ENCODE measurements around the genes KCNJ8, ABCC9 and ETFRF1.

GRCh38 chr12:20040747-20041312, 327.5 kb upstream of the PDE3A start:
- PRO-cap, 5 experiments = no peak in any of the 5 experiments
- RAMPAGE, long total RNA, 2 experiments = no peak in any of the 2 experiments
- RRBS = no CpG with 5 or more reads among the region's 4 CpGs

DNA sequence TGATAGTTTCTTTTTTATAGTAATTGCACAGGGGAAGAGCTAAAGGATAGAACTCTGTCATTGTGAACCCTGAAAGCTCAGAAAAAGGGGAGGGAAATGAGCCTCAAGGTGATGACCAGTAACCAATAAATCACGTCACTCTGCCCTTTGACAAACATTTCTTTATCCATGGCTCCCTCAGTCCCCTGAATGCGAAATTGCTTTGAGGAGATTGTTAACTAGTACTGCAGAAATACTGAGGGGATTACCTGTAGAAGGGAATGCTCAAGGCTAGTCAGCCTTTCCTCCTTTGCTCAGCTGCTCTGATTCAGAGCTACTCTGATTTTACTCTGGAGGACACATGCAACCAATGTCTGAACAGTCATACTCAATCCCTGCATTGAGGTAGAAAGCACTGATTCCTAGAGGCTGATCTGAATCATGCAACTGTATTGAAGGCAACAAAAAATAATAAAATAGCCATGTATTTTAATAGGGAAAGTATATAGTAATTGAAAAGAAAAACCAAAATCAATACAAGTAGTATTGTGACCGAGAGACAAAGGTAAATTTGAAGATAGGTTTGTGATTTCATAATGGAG, 24.7 kb downstream of the SLCO1B1 start:
- PRO-cap, 5 experiments = peak in 4 of 5 experiments; most common plus-strand start position 158 of the sequence (in 2); most common minus-strand start position 86 of the sequence (in 2)
- RAMPAGE, long total RNA, 2 experiments = no peak in any of the 2 experiments
- RRBS = no CpG with 5 or more reads among the region's 3 CpGs

DNA sequence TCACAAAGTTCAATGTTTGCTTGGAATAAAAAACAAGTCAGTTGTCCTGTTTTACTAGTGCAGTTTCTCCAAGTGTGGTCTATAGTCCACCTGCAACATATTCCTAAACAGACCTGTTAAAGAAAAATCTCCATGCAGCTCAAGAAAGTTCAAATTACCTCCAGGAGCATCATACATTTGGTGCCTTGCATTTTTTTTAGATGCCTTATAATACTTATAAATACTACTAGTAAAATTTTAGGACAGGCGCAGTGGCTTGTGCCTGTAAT, 16.5 kb upstream of the SLCO1A2 start:
- PRO-cap, 5 experiments = peak in 3 of 5 experiments; most common plus-strand start position 62 of the sequence (in 2)
- RAMPAGE, long total RNA, 2 experiments = no peak in any of the 2 experiments
- RRBS = no CpG with 5 or more reads among the region's 1 CpG

GRCh38 chr12:21457598-21458030, 20.2 kb downstream of the PYROXD1 start:
- PRO-cap, 5 experiments = no peak in any of the 5 experiments
- RAMPAGE, long total RNA, 2 experiments = no peak in any of the 2 experiments
- RRBS = no CpG with 5 or more reads among the region's 3 CpGs

GRCh38 chr12:21566191-21566656, 38.4 kb downstream of the GYS2 start:
- PRO-cap, 5 experiments = peak in 3 of 5 experiments; most common plus-strand start chr12:21566462 (in 2)
- RAMPAGE, long total RNA, 2 experiments = no peak in any of the 2 experiments
- RRBS = no CpG with 5 or more reads among the region's 3 CpGs

DNA sequence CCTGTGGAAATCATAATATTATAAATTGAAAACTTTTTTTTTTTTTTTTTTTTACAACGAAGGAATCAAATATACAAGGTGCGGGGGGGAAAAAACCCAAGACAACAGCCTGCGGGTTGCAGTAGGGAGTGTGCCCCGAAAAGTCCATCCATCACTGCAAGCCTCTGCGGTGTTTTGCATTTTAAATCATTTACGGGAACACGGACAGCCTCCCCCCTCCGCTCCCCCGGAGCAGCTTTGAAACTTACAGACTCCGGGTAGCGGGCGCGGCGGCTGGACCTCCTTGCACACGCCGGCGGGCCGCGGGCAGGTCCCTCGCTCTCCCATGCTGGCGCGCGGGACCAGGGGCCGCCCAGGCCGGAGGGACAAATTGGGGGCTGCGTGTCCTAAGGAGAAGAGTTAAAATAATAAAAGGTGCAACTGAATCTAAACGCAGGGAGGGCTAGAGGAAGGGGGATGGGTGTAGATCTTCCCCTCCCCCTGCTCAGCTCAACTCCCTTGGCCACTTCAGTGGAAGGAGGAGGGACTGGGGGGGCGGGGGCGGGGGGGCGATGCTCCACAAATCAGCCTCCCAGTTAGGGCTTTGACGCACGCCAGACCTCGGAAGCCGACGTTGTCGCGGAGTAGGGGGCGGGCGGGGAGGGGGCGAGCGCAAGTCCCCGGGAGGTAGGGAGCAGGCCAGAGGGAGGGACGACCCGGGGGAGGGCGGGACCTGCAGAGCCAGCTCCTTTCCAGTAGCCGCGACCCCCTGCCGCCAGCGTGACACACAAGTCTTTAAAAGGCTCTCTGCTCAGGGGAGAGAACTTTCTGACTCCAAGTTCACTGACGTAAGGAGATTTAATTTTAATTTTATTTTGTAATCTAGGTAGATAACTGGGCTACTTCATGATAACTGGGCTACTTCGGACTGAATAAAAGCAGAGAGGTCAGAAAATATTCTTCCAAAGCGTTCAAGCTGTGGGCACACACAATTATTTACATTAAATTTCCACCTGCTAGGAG, at the start of gene KCNJ8:
Gene KCNJ8, minus strand, starts transcription at position 409 of the 1,002 bp plus-strand sequence.
- PRO-cap, 5 experiments = peak in 5 of 5 experiments; most common plus-strand start position 249 of the sequence (in 5); most common minus-strand start position 156 of the sequence (in 5)
- RAMPAGE, long total RNA, 2 experiments = start-site peak on the plus strand in 1 of 2 experiments, centred at position 734 of the sequence, 48 reads per replicate; start-site peak on the minus strand in 1 of 2 experiments, centred at positions 400 to 506 of the sequence, 40 to 115 reads per replicate
- RRBS = under 1% methylated on average over 16 of the region's 52 CpGs

GRCh38 chr12:21940510-21941584, at the start of gene ABCC9:
Gene ABCC9 (minus strand): TSS chr12:21941426.
- PRO-cap, 5 experiments = peak in 4 of 5 experiments; most common plus-strand start chr12:21940731 (in 4); most common minus-strand start chr12:21940618 (in 3)
- RAMPAGE, long total RNA, 2 experiments = start-site peak on the plus strand in 1 of 2 experiments, at chr12:21941310-21941326 at its widest, 10 reads per replicate; start-site peak on the minus strand in 1 of 2 experiments, at chr12:21941221-21941428 at its widest, 123 to 212 reads per replicate
- RRBS = under 1% methylated on average over 13 of the region's 45 CpGs

DNA sequence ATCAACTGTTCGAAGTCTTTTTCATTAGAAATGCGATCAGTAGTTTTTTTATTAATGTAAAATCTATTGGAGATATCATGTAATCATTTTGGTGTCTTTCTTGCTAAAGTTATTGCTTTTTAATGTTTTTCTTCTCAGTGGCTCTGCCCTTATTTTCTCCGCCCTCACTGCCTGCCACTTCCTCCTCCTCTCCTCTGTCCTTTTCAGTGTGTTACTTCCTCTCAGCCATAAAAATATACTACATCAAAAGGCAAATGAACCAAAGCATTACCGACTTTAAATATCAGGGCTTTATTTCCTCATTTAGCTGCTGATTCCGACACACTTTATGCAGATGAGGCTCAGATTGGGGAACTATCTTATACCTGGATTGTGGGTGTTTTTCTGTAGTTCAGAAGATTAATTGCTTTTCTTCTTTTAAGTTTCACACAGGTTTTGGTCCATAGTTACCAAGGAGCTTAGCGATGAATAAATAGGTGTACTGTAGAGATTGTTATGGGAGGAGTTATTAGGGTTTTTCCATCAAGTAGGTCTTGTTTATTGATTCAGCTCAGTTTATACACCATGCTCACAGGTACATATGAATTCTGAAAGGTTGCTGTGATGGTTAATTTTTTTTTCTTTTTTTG, 118.2 kb downstream of the CMAS start:
- PRO-cap, 5 experiments = no peak in any of the 5 experiments
- RAMPAGE, long total RNA, 2 experiments = no peak in any of the 2 experiments
- RRBS = no CpG with 5 or more reads among the region's 6 CpGs

GRCh38 chr12:22678979-22679430, 54.0 kb downstream of the ETNK1 start:
- PRO-cap, 5 experiments = no peak in any of the 5 experiments
- RAMPAGE, long total RNA, 2 experiments = no peak in any of the 2 experiments
- RRBS = no CpG with 5 or more reads among the region's 6 CpGs

GRCh38 chr12:23722555-23723103, 226.8 kb downstream of the SOX5 start:
- PRO-cap, 5 experiments = no peak in any of the 5 experiments
- RAMPAGE, long total RNA, 2 experiments = no peak in any of the 2 experiments
- RRBS = no CpG with 5 or more reads among the region's 9 CpGs

GRCh38 chr12:23943972-23944439, 5.5 kb downstream of the SOX5 start:
- PRO-cap, 5 experiments = no peak in any of the 5 experiments
- RAMPAGE, long total RNA, 2 experiments = no peak in any of the 2 experiments
- RRBS = no CpG with 5 or more reads among the region's 5 CpGs

DNA sequence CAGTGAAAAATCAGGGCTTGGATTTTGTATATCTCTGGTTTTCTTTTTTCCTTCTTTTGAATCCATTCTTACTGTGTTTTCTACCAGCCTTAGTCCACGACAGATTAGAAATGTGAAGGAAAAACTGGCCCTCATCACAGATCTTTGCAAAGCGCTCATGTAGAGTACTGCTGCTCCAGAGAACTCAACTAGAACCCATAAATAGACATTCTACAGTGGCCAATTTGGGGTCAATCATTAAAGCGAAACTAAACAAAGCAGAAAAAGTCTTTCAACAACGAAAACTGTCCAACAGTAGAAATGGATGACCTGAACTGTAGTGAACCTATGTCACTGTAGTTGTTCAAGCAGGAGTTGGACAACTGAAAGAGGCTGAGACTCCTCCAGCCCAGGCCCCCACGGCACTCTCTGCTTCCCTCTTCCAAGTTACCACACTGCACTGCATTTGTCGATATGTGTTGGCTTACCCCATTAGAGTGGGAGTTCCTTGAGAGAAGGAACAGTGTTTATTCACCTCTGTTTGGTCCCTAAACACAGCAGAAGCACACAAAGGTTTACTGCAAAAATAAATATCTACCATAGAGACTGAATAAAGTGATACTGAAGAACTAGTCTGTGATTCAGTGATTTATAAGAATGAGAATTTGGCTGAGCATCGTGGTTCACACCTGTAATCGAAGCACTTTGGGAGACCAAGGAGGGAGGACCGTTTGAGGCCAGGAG, 472.5 kb downstream of the BCAT1 start:
- PRO-cap, 5 experiments = peak in 2 of 5 experiments; most common plus-strand start position 375 of the sequence (in 1); most common minus-strand start position 186 of the sequence (in 2)
- RAMPAGE, long total RNA, 2 experiments = no peak in any of the 2 experiments
- RRBS = no CpG with 5 or more reads among the region's 9 CpGs

- PRO-cap, 5 experiments = no peak in any of the 5 experiments
- RAMPAGE, long total RNA, 2 experiments = no peak in any of the 2 experiments
- RRBS = no CpG with 5 or more reads among the region's 8 CpGs
Measured at GRCh38 chr12:24947721-24948331, 1.1 kb downstream of the BCAT1 start.

GRCh38 chr12:24951502-24951872, 2.6 kb upstream of the BCAT1 start:
- PRO-cap, 5 experiments = no peak in any of the 5 experiments
- RAMPAGE, long total RNA, 2 experiments = no peak in any of the 2 experiments
- RRBS = no CpG with 5 or more reads among the region's 8 CpGs

DNA sequence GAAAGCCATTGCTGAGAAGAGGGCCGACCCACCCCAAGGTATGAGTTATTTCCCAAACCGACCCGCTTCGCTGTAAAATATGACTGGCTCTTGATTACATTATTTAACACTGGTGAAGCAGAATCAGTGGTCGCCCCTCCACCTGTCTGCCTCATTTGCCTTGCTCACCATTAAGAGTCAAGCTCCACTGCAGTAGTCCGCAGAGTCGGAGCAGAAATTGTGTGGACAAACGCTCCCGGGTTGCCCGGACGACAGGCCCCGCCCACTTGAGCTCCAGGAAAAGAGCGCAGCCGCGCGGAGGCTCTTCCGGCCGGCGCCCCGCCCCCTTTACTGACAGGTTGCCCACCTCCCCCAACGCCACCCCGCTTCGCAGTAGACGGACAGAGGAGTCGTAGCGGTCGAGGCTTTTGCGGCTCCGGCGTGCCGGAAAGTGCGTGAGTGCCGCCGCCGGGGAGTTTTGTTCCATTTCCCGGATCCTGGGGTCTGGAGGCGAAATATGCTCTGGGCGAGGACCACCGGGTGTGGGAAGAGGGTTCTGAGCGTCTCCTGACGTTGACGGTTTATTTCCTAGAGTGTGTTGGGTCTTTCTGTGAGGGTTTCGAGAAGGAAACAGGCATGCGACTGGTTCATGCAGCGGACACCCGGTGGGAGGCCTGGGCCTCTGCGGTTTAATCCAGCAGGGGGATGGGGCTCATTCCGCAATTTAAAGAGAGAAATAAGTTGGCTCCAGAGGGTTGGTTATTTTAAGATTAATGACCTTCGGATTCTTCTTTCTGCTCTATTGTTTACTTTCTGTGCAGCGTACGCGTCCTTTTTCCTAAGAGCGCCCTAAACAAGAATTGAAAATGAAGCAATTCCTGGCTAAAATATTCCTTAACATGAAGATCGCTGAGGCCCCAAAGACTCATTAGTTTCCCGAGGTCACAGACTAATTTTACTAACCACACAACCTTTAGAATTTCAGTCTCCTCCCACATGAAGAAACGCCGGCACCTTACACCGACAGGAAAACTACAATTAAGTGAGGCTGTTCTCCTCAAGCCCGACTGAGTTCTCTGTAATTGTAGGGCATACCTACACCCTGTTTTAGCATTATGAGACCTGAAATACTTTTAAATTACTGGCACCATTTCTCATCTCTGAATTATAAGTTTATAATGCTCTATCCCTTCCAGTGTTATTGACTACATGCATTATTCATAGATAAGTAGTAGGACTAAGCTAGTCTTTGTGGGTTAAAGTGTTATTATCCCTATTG, at the start of gene ETFRF1:
Gene ETFRF1, plus strand, starts transcription at position 330 of the 1,258 bp plus-strand sequence.
- PRO-cap, 5 experiments = peak in 5 of 5 experiments; most common plus-strand start position 375 of the sequence (in 5); most common minus-strand start position 219 of the sequence (in 2)
- RAMPAGE, long total RNA, 2 experiments = start-site peak on the plus strand in 2 of 2 experiments, centred at positions 356 to 361 of the sequence, 2,481 to 4,942 reads per replicate; start-site peak on the minus strand in 1 of 2 experiments, centred at position 237 of the sequence, 7 reads per replicate
- RRBS = 6% methylated on average over 9 of the region's 59 CpGs

- PRO-cap, 5 experiments = peak in 1 of 5 experiments; most common plus-strand start chr12:25213877 (in 1)
- RAMPAGE, long total RNA, 2 experiments = no peak in any of the 2 experiments
- RRBS = no CpG with 5 or more reads among the region's 3 CpGs
Measured at GRCh38 chr12:25213644-25214065, 18.6 kb downstream of the ETFRF1 start.

GRCh38 chr12:25249793-25250644, 710 bp downstream of the KRAS start:
- PRO-cap, 5 experiments = peak in 1 of 5 experiments; most common plus-strand start chr12:25250302 (in 1)
- RAMPAGE, long total RNA, 2 experiments = no peak in any of the 2 experiments
- RRBS = 4% methylated on average over 8 of the region's 48 CpGs

DNA sequence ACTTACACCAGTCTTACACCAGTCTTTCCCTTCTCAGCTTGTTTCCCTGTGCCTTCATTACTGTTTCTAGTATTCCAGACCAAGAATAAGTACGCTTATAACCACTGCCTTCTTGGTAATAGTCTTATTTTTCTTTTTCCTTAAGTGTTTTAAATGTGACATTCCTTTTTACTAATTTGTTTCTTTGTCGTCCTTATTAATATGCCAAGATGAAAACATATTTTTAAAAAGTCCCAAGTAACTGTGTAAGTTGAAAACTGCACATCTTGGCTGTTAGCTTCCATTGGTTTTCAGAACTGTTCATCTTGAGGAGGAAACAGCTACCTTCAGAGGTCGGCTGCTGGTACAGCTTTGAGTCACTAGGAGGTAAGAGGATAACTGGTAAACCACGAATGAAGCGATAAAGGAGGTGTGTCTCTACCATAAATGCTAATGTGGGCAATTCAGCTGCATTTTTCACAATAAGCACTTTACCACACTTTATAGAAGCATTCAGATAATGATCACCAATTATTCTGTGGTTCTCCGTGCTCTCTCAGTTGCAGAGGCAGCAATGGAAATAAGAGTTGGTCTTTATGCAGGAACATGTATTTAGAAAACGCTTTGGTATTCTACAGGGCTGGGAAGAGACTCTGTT, 137.4 kb upstream of the KRAS start:
- PRO-cap, 5 experiments = no peak in any of the 5 experiments
- RAMPAGE, long total RNA, 2 experiments = no peak in any of the 2 experiments
- RRBS = no CpG with 5 or more reads among the region's 7 CpGs

- PRO-cap, 5 experiments = no peak in any of the 5 experiments
- RAMPAGE, long total RNA, 2 experiments = no peak in any of the 2 experiments
- RRBS = no CpG with 5 or more reads among the region's 10 CpGs
Measured at GRCh38 chr12:25630504-25631013, 77.5 kb upstream of the LMNTD1 start.

DNA sequence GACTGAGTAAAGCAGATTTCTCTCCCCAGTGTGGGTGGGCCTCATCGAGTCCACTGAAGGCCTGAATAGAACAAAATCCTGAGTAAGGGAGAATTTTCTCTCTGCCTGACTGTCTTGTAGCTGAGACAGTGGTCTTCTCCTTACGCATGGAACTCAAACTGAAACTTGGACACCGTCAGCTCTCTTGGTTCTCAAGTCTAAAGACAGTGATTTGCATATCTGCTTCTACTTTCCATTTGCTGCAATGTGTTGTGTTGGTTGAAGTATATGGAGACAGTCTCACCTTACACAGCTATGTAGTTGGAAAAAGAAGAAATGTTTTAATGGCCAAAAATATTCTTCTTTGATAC, 160.2 kb upstream of the LMNTD1 start:
- PRO-cap, 5 experiments = no peak in any of the 5 experiments
- RAMPAGE, long total RNA, 2 experiments = no peak in any of the 2 experiments
- RRBS = no CpG with 5 or more reads among the region's 3 CpGs